Hair follicular keratinocyte (primary cell): ENCODE measurements around a stretch of chr5.

DNA sequence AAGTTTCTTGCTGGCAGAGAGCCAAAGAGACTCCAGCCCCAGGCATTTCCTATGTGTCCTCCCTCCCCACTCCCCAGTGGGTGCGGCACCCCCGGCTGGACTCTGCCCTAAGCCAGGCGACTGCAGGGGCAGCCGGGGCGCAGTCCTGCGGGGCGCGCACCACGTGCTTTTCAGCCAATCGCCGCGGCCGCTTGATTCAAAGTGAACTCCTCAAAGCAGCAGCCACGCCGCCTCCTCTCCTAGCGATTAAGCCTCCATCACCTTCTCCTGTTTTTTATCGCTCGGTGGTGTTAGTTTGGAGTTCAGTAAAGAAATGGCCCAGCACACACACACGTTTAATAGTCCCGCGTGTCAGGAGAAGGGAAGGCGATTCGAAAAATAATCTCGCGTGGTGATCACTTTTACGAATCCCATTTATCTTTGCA is 805 bp upstream of the ENC1 start:
- RAMPAGE, long total RNA = no peak

GRCh38 chr5:74687245-74687576 is 2.2 kb downstream of the HEXB start:
- RAMPAGE, long total RNA = no peak

DNA sequence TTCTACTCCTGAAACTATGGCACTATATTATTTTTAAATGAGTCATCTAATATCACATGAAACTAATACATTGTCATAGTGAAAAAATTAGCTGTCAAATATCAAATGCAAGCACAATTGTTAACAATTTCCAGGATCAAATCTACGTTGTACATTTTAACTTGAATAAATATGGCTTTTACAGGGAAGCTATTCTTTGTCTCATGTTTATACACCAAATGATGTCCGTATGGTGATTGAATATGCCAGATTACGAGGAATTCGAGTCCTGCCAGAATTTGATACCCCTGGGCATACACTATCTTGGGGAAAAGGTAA is 28.2 kb downstream of the HEXB start:
- RAMPAGE, long total RNA = no peak

DNA sequence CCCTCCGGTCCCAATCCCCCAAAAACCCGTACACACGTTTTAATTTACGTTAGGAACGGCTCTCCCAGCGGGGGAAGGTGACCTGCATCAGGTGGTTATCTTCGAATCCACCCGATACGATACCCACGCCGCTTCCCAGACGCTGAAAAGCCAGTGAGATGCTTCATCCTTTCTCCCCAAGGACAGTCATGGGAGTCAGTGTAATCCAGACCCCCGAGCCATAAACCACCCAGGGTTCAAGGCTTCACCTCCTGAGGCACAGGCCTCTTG is 958 bp downstream of the FAM169A start:
- RAMPAGE, long total RNA = no peak

DNA sequence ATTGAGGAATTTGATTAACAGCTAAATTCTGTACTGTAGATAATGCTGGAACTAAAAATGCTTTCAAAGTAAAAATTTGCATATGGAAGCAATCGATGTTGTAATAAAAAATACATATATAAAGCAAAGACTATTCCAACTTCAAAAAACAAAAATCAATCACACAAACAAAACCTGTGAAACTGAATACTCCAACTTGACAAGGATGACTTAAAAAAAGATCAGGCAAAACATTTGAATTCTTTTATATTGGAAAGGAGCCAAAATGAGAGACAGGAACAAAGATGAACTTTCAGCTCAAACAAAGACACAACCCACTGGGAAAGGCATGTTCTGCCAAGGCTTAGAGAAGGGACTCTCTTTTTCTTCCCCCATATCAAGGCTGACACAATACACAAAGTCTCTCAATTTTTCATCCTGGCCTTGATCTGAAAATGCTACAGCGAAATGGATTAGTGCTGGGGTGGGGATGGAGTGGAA is 11.4 kb upstream of the FAM169A start:
- RAMPAGE, long total RNA = no peak

DNA sequence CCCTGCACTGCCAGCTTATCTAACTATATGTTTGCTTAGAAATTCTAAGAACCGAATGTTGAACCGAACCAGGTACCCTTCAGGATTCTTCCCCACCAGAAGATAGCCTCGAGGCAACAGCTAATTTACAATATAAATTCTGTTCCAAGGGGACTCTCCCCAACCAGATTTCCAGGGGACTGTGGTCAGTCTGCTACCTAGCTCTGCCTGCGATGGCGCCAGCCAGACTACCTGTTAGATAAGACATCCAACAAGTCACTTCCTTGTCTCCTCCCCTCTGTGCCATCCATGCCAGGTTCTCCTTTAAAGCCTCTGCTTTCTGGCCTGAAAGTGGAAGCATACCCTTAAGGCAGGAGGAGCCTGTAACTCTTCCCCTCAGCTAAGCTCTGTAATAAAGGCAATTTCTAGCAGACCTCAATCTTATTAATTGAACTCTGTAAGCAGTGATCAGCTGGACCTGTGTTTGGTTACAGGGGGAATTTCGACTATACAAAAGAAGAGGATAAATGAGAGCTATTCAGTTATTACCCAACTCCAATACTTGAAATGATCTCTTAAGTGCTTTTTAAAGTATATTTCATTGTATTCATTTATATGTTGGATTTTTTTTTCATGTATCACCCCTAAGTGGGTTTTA is 85.6 kb downstream of the GCNT4 start:
- RAMPAGE, long total RNA = no peak

DNA sequence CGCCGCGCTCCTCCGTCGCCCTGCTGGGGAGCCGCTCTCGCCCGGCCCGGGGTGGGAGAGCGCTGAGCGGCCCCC is 1.1 kb upstream of the GCNT4 start:
- RAMPAGE, long total RNA = no peak

DNA sequence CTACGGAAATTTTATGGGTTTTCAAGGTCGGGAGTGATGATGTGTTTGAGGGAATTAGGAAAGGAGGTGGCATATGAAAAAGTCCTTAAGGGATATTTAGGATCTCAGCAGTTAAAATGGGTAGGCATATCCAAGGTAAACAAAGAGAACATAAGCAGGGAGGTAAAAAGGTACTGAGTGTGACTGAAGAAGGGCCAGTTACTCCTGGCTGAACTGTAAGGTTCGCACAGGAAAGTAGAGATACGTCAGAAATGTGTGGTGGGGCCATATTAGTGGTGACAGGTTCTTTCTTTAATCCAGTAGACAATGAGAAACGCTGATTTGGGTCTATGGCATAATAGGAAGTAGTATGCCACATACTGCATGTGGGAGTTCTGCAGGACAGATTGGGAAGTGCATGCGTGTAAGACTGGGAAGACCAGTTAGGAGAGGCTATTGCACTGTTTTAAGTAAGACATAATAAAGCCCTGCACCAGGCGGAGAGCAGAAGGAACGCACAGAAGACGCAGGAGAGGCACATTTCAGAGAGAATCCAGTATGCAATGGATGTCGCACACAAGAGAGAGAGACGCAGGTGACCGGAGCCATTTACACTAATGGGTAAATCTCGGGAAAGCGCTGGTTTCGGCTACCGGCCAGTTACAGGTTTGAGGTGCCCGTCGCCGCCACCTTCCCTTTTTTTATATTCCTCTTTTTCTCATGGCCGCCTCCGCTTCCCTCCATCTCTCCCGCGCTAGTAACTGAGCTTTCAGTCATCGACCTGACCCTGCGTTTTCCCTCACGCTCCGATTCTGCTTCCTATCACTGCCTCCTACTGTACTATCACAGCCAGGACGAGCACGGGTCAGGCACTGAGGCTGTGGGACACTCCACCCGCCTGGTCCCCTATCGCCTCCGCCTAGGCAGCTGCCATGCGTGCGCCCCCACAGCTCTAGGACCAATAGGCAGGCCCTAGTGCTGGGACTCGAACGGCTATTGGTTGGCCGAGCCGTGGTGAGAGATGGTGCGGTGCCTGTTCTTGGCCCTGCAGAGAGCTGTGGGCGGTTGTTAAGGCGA is 648 bp upstream of the HMGCR start:
- RAMPAGE, long total RNA = no peak

- RAMPAGE, long total RNA = no peak
Measured at GRCh38 chr5:75363718-75364772, 27.0 kb downstream of the HMGCR start.

DNA sequence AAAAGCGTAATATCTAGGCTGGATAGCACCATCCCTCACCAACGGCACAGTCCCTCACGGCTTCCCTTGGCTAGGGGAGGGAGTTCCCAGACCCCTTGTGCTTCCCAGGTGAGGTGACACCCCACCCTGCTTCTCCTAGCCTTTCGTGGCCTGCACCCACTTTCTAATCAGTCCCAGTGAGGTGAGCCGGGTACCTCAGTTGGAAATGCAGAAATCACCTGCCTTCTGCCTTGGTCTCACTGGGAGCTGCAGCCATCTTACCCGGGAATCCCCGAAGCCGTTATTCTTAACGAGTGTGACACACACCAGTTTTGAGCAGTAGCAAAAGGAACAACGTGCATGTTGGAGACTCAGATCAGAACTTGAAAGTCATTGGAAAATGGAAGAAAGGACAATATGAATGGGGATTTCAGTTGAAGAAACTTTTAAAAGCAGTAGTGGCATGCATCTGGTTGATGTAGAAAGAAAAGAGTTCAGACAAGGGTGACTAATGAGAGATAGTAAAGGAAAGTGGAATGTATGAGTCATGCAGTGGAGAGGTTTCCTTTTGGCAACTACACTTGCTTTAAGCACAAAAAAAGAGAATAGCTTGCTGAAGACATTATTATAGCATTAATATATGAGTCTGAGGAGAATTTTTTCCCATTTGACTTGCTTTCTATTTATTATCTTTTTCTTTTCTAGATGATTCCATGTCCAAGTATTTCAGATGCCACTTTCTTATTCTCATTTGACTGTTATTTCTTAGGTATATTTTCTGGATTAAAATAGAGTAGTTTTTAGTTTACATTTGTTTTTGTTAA is 44.5 kb upstream of the ANKDD1B start:
- RAMPAGE, long total RNA = no peak

GRCh38 chr5:75583071-75583666 is 28.1 kb upstream of the ANKDD1B start:
- RAMPAGE, long total RNA = no peak

- RAMPAGE, long total RNA = no peak
Measured at GRCh38 chr5:75588704-75589382, 22.4 kb upstream of the ANKDD1B start.

DNA sequence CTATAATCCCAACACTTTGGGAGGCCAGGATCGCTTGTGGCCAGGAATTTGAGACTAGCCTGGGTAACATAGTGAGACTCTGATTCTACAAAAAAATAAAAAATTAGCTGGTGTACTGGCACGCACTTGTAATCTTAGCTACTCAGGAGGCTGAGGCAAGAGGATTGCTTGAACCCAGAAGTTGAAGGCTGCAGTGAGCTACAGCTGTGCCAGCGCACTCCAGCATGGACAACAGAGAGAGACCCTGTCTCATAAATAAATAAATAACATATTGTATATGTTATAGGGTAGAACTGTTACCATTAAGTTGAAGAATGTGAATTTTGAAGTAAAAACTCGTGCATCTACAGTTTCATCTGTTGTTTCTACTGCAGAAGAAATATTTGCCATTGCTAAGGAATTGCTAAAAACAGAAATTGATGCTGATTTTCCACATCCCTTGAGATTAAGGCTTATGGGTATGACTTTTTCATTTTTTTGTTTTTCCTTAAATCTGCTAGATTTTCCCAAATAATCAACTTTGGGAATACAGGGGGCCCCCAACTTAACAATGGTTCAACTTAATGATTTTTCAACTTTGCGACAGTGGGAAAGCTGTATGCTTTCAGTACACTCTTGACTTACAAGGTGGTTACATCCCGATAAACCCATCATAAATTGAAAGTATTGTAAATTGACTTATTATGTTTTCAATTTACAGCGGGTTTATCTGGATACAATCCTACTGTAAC is 17.5 kb upstream of the ANKDD1B start:
- RAMPAGE, long total RNA = no peak

GRCh38 chr5:75668576-75669790 is 48.3 kb downstream of the POC5 start:
- RAMPAGE, long total RNA = no peak

GRCh38 chr5:76422170-76422723 is 19.2 kb downstream of the IQGAP2 start:
- RAMPAGE, long total RNA = no peak

DNA sequence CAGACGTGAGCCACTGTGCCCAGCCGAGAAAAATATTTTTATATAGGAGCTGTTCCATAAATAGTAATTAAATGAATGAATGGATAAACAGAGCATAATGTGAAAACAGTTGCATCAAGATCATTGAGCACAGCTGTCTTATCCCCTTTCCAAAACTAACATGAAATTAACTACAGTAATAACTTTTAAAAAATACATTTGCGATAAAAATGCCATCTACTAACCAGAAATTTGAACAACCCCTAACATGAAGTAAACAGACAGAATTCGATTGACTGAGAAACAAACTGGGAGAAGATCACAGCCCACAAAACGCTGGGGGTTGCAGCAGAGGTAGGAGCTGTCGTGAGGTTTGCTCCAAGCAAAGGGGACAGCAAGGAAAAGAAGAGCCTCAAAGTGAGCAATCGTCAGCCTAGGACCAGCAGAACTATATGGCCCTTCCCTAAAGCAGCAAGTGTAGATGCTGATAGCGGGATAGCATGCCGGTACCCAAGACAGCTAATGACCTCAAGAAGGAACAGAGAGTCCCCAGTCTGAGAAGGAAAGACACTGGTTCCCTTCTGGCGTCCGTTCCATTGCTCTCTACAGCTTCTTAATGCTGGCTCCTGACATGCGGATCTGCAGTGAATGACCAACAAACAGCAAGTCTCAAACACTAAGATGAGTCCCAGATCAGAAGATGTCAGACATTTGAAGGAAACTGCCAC is 38.9 kb downstream of the F2RL2 start:
- RAMPAGE, long total RNA = no peak

DNA sequence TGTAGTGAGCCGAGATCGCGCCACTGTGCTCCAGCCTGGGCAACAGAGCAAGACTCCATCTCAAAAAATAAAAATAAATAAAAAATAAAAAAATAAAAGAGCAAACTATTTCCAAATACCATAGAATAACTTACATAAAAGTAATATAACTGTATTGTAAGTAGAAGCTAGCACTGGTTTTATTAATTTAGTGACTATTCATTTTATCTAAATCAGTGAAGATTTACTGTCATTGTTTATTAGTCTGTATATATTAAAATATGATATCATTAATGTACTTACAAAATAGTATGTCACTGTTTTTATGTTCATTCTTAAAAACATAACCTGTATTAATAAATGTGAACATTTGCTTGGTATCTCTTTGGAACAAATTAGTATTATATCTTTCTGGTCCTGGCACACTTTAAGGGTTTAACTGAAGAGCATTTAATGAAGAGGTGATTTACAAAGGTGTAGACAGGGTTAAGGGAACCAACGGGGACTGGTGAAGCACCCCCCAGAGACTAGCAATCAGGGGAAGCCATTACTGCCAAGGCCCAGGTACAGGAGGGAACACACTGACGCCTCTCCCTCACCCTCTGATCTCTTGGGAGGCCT is 19.6 kb downstream of the F2R start:
- RAMPAGE, long total RNA = no peak

DNA sequence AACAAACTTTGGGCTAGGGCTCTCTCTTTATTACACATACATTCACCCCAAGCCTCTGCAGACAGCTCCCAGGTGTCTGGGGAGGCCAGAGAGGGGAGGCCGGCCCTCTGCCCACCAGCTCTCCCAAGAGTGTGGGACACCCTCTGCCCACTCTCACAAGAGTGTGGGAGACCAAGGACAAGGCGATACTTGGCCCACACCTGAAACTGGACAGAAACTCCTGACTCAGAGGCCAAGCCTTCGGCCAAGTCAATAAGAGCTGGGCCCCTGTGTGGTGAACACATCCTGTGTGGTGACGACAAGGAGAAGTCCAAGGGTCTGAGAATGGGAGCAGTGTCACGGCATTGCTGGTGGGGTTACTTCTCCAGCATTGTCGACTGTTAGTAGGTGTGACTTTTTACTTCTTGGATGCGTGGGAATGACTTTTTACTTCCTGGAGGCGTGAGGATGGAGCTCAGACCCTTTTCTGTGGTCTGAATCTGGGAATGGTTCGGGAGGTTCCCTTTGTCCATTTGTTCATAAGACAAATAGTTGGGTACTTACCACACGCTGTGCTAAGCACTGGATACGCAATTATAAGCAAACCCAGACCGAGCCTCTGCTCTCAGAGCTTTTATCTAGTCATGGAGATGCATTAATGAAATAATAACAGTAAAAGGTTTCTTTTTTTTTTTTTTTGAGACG is 14.5 kb upstream of the F2RL1 start:
- RAMPAGE, long total RNA = no peak

DNA sequence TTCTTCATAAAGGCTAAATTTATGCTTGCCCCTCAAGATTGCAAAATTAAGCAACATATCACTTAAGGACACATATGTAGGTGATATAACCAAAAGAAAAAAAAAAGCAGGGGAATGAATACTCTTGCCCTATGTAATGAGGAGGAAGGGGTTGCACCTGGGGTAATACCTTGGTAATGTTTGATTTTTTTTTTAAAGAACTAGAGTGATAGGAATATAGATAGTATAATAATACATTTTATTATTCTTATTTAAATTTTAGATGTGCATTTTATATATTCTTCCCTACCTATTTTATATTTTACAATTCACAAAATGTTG is 15.7 kb upstream of the CRHBP start:
- RAMPAGE, long total RNA = no peak

GRCh38 chr5:77155268-77155987 is 55.1 kb upstream of the PDE8B start:
- RAMPAGE, long total RNA = no peak